Neural cell (in vitro differentiated cells): ENCODE measurements around the genes EGF, ENPEP and CAMK2D.

- RAMPAGE, long total RNA, result no peak
Observed at GRCh38 chr4:109874168-109874789, 26.4 kb downstream of the LRIT3 start.

- RAMPAGE, long total RNA, result no peak
Observed at GRCh38 chr4:109912540-109913606, at the start of gene EGF. TSS of gene EGF (plus strand) at chr4:109912883.

DNA sequence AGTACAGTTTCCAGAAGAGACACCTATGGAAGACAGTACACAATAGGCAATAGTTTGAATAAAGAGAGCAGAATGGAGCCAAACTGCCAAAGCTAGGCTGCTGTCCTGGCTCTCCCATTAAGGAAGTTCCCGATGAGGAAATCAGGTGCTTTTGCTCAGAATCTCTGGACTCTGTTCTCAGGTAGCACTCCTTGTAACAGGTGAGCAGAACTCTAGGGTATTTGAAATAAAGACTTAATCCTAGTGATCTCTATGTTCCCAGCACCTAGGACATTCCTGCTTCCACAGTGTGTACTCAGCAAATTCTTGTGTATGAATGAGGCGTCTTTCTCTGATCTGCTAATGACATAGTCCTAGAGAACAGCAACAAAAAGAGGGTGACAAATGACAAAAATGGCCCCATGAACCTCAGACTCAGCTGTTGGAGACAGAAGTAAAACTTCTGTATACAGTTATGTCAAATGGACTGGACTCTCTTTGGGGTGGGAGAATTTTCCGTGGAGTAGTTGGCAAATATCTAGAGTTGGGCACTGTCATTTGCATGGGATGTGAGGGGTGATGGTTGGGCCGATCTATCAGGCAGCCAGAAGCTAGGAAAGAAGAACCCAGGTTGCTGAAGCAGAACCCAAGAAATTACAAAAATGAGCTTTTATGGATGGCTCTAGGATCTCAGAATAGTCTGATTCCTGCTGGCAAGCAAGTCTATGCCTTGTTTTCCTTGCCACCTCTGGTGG is 1.9 kb downstream of the EGF start:
- RAMPAGE, long total RNA, result no peak

- RAMPAGE, long total RNA, result no peak
Observed at GRCh38 chr4:109988929-109989499, 76.3 kb downstream of the EGF start.

DNA sequence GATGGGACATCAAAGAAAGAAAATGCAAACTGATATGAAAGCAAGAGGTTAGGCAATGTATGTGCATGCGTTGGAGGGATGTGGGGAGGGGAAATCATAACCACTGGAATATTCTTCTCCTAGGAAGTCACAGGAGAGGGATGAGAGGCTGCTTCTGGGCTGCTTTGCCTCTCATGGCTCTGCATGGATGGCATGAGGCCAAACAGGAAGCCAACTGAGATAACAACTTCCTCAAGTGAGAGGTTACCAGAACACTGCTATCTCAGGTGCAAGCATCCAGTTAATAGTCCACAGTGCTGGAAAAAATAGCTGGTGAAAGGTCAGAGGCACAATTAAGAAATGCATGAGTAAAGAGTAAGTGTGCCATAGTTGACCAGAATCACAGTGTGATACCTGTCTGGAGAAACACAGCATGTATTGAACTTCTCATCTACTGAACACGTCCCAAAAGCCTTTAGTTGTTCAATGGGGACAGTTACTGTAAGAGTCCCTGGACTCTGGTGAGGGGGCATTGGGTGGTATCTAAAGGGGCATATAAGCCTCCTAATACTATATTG is 113.2 kb downstream of the ELOVL6 start:
- RAMPAGE, long total RNA, result no peak

GRCh38 chr4:110182607-110183637 is 15.5 kb downstream of the ELOVL6 start:
- RAMPAGE, long total RNA, result no peak

GRCh38 chr4:110475694-110477004 is at the start of gene ENPEP:
TSS of gene ENPEP (plus strand) at chr4:110476155.
- RAMPAGE, long total RNA, result no peak

DNA sequence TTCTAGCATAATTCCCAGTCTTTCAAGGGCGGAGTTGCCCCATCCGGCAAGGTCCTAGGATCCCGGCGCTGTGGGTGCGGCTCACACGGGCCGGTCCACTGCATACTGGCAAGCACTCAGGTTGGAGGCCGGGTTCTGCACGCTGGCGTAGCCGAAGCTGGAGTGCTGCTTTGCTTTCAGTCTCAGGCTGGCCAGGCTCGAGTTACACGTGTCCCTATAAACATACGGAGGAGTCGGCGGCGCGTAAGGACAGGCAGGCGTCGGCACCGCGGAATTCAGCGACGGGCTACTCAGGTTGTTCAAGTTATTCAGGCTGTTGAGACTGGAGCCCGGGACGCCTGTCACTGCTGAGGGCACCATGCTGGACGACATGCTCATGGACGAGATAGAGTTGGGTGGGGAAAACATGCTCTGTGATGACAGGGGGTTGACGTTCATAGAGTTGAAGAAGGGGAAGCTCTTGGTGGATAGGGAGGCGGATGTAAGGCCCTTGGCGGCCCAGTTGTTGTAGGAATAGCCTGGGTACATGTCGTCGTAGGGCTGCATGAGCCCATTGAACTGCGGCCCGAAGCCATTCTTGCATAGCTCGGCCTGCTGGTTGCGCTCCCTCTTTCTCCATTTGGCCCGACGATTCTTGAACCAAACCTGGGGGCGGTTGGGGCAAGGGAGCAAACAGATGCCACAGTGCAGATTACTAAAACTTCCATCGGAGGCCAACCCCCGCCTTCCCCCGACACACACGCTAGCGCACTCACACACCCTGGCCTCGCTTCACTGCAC is 4.6 kb downstream of the PITX2 start:
- RAMPAGE, long total RNA, result no peak

DNA sequence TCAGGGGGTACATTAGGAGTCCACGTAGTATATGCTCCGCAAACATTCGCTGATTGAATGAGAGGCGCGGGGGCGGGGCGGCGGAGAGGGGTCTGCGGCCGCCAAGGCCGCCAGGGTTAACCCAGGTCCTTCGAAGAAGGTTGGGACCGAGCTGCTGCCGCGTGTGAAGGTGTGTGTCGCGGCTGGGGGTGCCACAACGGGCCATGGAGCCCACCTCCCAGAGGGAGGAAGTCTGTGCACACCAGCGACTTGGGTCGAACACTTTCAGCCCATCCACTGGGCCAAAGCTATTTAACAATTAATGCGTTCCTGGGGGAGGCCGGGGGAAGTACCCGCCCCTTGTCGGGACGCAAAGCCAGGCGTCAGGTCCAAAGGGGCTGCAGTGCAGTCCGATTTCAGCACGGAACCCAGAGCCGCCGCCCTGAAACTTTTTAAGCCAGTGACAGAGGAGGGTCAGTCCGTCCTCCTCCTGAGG is 6.5 kb upstream of the PITX2 start:
- RAMPAGE, long total RNA, result no peak

GRCh38 chr4:110693618-110693937 is 70.7 kb upstream of the PITX2 start:
- RAMPAGE, long total RNA, result no peak

GRCh38 chr4:112379109-112379700 is 82.0 kb downstream of the ALPK1 start:
- RAMPAGE, long total RNA, result no peak

- RAMPAGE, long total RNA, result no peak
Observed at GRCh38 chr4:112516412-112517040, 546 bp upstream of the NEUROG2 start.

GRCh38 chr4:113068950-113069924 is 19.8 kb downstream of the ANK2 start:
- RAMPAGE, long total RNA, result no peak

GRCh38 chr4:113147519-113148199 is 98.2 kb downstream of the ANK2 start:
- RAMPAGE, long total RNA, result no peak

- RAMPAGE, long total RNA, result no peak
Observed at GRCh38 chr4:113397061-113397451, 347.6 kb downstream of the ANK2 start.

GRCh38 chr4:113761654-113762476 is at the start of gene CAMK2D:
TSS of gene CAMK2D (minus strand) at chr4:113761738.
- RAMPAGE, long total RNA, result no peak

DNA sequence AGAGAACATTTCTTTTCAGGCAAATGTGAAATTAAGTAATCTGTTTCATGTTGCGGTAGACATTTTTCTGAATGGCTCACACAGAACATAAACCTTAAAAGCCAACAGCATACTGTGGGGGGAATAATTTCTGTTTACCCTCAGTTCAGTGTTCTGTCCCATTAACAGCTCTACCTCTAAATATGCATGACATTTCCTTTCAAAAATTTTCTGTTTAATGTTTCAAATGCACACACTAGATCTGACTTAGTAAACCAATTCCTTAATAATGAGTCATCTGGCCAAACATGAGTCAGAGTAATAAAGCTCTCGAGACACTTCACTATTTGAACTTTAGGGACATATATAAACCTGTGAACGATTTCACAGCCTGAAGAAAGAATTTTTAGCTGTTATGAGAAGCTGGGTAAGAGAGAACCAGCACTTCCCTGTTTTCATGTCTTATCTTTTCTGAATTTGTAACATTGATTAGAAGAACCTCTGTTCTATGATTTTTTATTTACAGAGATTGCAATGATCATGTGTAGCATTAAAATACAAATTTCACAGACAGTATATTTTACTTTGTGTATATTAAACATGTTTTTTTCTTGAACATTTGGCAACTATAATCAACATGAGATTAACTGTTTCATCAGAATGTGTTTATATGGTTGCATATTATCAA is 20.2 kb downstream of the ARSJ start:
- RAMPAGE, long total RNA, result no peak

- RAMPAGE, long total RNA, result no peak
Observed at GRCh38 chr4:114495496-114495948, 103.1 kb upstream of the UGT8 start.

GRCh38 chr4:118119229-118119769 is 85.0 kb downstream of the NDST3 start:
- RAMPAGE, long total RNA, result no peak

GRCh38 chr4:118281247-118282218 is 71.3 kb downstream of the PRSS12 start:
- RAMPAGE, long total RNA, result no peak